Colonic mucosa (tissue), 1 donor: ENCODE measurements around the gene ANKRD9.

GRCh38 chr14:101334648-101335202, 426.8 kb upstream of the PPP2R5C start:
- PRO-cap = no peak

DNA sequence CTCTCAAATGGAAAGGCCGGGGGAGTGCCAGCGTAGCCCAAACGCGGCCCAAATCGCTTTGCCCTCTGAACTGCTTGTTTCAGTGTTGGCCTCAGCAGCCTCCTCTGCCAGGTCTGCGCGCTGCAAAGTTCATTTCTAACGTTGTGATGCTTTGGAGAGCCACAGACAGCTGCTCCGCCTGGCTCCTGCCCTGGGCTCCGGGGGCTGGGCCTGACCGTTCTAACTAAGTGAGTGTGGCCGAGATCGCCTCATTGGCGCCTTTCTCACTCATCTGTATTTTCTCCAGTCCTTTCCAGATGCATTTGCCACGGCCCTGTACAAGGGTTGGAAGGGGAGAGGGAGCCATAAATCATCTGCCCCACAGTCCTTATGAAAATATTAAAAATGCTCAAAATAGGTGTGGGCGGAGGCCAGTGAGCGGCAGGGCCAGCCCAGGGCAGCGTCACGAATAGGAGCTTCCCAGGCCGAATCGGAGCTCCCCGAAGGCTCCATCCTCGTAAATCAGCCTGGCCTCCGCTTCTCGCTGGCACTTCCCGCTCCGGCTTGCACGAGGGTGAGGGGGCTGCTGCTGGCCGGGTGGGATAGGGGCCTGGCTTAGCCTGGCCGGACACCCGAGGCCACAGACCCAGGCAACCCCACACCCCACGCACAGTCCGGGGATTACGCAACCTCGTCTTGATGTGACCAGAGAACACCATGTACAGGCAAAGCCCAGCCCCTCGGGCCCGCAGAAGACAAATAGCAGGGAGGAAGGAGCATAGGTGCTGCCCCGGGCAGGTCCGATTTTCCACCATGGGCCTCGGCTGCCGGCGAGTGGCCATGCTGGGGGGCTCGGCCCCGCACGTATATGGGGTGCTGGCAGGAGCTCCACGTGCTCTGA, 396.8 kb upstream of the PPP2R5C start:
- PRO-cap = no peak

- PRO-cap = no peak
Measured at GRCh38 chr14:101402886-101403733, 358.4 kb upstream of the PPP2R5C start.

GRCh38 chr14:101535669-101536174, 225.8 kb upstream of the PPP2R5C start:
- PRO-cap = no peak

GRCh38 chr14:101557496-101558483, 203.7 kb upstream of the PPP2R5C start:
- PRO-cap = no peak

- PRO-cap = bidirectional peak, plus-strand start at chr14:101710418, minus-strand start at chr14:101710232
Measured at GRCh38 chr14:101709788-101710576, 51.5 kb upstream of the PPP2R5C start.

- PRO-cap = no peak
Measured at GRCh38 chr14:101854123-101854857, 92.8 kb downstream of the PPP2R5C start.

DNA sequence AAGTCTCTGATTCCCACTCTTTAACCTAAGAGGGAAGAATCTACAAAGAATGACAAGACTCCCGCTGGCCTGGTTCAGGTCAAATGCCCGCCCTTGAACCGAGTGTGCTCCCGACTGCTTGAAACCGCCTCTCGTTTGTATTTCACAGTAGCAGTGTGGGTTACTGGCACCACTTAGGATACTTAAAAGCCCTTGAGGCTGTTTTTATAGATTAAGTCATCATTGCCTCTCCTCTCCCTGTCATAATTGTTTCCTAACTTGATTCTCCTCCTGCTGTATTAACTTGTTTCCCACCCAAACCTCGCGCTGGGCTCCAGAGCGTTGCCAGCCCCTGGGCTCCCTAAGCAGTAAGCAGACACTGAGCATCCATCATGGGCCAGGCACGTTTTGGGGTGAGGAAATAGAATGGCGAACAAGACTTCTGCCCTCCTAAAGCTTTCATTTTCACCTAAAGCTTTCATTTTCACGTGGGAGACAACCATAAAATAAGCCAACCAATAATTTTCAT, 97.3 kb downstream of the PPP2R5C start:
- PRO-cap = no peak

- PRO-cap = bidirectional peak, plus-strand start at chr14:101965293, minus-strand start at chr14:101965365
Measured at GRCh38 chr14:101965215-101965623, 846 bp downstream of the DYNC1H1 start.

DNA sequence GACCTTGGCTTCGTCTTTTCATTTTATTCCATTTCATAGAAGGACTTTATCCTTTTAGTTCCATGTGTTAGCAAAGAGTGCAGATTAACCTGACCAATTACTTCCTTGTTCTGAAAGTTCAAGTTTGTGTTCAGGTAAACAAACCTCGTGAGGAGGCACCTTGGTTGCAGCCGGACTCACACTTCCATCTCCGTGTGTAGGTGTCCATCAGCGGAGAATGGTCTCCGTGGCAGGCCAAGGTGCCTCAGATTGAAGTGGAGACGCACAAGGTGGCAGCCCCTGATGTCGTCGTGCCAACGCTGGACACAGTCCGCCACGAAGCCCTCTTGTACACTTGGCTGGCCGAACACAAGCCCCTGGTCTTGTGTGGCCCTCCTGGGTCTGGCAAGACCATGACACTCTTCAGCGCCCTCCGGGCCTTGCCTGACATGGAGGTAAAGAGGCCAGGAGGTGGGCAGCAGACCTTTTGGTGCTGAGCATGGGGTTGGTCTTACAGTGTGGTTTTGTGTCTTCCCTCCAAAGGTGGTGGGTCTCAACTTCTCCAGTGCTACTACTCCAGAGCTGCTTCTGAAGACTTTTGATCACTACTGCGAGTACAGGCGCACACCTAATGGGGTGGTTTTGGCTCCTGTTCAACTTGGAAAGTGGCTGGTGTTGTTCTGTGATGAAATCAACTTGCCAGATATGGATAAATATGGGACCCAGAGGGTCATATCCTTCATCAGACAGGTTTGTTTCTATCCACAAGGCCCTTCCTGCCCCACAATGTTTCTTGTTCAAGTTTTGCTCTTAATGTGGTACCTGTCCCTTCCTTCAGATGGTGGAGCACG, 52.4 kb downstream of the DYNC1H1 start:
- PRO-cap = unidirectional peak, plus-strand start at position 244 of the sequence

- PRO-cap = no peak
Measured at GRCh38 chr14:102042324-102042795, 44.5 kb downstream of the HSP90AA1 start.

GRCh38 chr14:102048346-102048918, 38.4 kb downstream of the HSP90AA1 start:
- PRO-cap = no peak

DNA sequence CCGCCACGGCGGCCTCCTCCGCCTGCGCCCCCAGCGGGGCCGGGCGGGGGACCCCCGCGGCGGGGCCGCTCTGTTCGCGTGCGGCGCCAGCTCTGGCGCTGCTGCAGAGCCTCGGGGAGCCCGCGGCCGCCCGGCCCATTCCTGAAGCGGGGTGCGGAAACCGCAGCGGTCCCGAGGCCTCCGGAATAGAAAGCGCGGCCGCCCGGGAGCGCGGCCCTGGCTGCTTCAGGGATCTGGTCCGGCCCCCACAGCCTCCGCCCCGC, 252 bp downstream of the HSP90AA1 start:
- PRO-cap = no peak

- PRO-cap = no peak
Measured at GRCh38 chr14:102450180-102450686, 59.3 kb downstream of the ANKRD9 start.

- PRO-cap = no peak
Measured at GRCh38 chr14:102498239-102499024, 11.1 kb downstream of the ANKRD9 start.

- PRO-cap = no peak
Measured at GRCh38 chr14:102508751-102509414, 693 bp downstream of the ANKRD9 start.

DNA sequence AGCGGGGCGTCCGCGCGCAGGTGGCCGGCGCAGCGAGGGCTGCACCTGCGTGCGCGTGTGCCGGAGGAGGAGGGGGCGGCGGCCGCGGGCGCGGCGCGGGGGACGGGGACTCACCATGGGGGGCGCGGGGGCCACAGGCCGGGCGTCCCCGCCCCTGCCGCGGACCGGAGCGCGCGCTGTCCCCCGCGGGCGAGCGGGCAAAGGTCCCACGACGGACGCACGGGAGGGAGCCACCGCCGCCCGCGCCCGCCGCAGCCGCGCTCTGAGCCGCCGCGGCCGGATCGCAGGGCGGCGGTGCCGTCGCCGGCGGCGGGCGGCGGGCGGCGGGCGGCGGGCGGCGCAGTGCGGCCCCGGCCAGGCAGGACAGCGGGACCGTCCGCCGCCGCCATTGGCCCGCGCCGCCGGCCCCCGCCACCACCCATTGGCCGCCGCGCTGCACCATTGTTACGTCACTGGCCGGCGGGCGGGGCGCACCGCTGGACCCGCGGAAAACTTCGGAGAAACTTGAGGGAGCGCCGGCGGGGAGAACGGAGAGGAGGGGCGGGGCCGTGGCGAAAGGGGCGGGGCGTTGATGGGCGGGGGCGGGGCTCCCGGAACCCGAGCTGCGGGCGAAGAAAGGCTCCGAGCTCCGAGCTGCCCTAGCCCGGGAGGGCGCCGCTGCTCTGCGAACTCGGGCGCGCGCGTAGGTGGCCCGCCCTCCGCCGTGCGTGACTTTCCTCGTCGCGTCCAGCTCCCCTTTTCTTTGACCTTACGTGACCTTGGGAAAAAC, at the start of gene ANKRD9:
TSS of gene ANKRD9 (minus strand) at position 362 of the 769 bp plus-strand sequence.
- PRO-cap = bidirectional peak, plus-strand start at position 301 of the sequence, minus-strand start at position 390 of the sequence; bidirectional peak, plus-strand start at position 641 of the sequence, minus-strand start at position 496 of the sequence

DNA sequence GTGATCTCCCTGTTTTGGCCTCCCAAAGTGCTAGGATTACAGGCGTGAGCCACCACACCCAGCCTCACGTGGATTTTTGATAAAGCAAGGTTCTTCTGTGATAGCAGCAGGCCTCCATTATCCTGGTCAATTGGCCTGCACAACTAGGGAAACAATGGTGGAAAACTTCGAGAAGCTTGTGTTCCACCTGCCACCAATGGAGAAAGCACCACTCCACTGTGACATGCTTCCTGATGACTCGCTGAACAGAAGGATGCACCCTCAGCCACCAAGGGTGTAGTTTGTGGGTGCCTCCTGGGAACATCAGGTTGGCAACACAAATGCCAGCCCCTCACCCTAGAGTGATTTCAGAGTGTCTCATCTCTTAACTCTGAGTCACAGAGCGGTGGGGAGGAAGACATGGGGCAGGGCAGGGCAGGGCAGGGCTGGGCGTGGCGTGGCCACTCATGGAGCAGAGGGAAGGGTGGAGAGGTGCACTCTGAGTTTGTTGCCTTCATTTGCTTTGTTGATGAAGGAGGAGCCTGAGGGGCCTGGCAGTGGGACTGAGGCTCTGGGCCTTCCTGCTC, 17.8 kb upstream of the ANKRD9 start:
- PRO-cap = bidirectional peak, plus-strand start at position 505 of the sequence, minus-strand start at position 372 of the sequence

- PRO-cap = unidirectional peak, plus-strand start at chr14:102552303
Measured at GRCh38 chr14:102551913-102552646, 40.4 kb upstream of the RCOR1 start.

DNA sequence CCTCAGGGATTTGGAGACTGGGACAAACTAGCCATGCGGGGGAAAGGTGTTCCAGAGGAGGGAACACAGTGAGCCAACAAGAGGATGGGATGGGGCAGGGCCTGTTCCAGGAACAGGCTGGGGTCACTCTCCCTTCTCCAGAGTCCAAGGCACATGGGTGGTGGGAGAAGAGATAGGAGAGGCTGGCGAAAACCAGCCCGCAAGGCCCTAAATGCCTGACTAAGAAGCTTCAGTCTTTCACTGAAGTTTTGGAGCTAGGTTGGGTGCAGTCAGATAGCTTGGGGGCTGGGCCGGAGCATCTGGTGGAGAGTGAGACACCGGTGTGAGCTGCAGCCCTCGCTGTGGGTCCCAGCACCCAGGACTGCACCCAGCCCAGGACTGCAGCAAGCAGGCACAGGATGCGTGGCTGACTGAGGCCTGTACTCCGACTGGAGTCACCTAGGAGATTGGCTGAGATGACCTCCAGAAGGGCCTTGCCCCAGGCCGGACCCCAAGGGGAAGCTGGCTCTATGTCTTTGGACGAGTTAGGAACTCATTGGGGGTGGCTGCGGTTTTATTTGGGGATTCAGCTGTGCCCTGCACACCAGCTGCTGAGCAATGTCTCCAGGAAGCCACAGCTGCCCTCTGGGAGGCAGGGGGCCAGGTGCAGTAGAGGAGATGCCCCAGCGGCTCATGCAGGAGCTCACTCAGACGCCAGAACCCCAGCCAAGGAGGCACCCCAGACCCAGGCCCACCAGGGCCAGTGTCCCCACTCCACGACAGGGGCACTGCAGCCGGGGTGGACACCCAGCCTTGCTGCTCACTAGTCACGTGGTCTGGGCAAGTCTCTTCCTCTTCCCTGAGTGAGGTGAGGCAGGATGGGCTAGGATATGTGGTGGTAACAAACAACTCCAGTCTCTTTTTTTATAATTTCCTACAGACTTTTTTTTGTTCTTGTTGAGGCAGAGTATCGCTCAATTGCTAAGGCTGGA, 31.9 kb upstream of the RCOR1 start:
- PRO-cap = no peak